Umbilical cord (tissue), 2 donors: Measurements from ENCODE around the genes ACE2 and SYAP1.

GRCh38 chrX:13760103-13760958, 25.8 kb downstream of the OFD1 start:
- RAMPAGE, long total RNA = no peak

DNA sequence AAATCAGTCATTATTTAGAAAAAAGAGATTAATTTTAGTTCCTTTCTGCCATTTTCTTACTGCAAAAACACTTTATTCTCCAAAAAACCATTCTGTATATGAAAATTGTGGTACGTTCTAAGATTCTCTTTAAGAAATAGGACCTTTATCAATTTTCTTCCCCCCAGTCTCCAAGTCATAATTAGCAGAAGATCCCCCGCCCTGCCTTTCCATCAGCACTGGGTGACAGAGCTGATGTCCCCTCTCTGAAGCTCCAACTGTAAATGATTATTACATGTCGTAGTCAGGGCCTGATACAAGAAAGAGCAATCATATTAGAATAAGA, 862 bp downstream of the GPM6B start:
- RAMPAGE, long total RNA = no peak

DNA sequence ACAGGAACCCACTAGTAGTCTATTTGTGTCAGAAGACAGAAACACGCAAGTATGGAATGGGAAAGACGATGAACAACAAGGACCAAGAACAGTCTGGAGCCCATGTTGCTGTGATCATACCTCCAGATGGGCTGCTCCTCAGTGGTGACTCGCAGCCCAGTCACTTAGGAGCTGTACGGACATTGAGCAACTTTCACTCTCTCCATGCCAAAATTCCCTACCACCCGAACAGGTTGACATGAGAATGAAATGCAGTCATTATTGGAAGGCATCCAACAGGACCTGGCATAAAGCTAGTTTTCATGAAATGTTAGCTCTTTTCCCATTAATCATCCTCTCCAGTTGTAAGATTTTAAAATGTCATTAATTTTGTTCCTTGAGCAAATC, 82.7 kb upstream of the GPM6B start:
- RAMPAGE, long total RNA = no peak

DNA sequence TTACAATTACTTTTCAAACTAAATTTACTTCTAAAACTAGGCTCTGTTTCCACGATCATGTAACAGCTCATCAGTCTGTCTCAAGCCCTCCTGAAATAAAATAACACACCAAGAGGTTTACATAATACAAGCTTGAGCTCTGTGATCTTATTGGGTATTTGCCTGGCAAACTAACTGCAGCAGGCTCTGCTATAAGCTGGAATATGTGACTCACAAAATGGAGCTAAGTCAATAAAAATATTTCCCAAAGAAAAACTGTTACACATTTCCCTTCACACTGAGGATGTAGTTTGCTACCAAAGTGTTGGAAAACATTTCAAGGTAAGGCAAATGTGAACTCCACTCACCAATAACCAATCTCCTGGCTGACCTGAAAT, 94.7 kb upstream of the GPM6B start:
- RAMPAGE, long total RNA = no peak

DNA sequence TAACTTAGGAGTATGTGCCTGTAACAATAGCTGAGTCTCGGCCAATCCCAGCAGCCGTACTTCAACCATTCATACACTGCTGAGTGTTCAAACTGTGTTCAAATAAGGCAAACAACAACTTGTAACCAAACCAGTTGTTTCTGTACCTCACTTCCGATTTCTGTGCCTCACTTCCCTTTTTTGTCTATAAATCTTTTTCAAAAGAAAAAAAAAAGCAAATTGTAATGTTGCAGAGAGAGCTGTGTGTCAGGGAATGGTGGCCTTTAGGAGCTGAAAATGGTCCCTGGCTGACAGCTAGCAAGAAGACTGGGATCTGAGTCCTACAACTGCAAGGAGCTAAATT, 45.9 kb downstream of the GEMIN8 start:
- RAMPAGE, long total RNA = no peak

DNA sequence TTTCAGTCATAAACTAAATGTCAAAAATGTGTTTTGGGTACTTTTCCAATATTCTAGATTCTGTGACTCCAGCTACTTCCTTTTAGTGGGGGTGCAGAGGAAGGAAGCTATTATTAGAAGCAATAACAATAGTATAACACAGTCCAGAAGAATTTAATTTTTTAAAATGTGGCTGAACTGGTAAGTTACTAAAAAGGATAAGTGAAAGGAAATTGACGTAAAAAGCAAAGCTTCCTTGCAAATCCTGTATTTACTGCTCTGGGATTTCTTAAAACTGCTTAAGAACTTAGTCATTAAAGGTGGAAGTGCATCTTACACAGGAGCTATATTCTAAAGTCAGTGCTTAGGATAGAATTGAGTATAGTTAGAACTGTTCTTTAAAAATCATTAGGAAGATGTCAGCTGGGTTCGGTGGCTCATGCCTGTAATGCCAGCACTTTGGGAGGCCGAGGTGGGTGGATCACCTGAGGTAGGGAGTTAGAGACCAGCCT, 53.3 kb downstream of the MOSPD2 start:
- RAMPAGE, long total RNA = no peak

- RAMPAGE, long total RNA = no peak
These were observed 111.1 kb downstream of the ASB9 start for GRCh38 chrX:15158631-15159378.

DNA sequence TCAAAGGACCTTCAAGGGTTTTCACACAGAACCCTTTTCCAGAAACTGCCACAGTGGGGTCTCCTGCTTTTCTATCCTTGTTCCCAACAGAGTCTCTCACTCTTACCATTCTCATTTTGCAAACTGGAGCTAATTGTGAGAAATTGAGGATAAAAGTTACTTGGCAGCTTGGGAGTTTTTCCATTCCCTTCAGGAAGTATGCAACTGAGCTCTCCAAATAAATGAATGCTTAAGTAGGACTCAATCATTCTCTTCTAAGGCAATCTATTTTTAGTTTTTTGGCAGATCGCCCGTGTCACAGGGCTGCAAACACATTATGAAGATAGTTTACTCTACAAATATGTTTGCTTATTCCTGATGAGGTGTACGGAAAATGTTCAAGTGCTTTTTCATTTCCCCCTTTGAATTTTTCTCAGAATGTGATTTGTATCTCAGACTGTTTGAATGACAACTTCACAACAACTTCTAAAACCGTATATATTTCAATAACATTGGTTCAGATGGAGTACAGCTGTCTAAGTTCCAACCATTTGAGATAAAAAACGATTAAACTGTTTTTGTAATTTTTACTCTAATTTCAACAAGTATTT, 5.3 kb downstream of the ASB11 start:
- RAMPAGE, long total RNA = no peak

DNA sequence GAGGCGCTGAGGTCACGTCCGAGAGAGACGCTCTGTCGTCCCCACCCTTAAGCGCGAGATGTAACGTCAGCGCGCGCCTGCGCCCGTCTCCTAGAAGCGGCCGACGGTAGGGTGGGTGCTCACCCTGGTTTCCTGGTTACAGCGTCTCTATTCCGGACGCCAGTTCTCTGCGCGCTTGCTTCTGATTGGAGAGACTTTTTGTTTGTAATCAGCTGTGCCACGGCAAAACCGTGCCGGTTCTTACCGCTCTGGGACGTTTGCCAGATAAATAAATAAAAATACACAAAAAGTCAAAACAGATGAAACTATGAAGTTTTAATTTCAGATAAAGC, 274 bp upstream of the PIGA start:
- RAMPAGE, long total RNA = no peak

- RAMPAGE, long total RNA = no peak
These were observed at the start of gene ACE2 for GRCh38 chrX:15600641-15601320. Gene ACE2 (minus strand): TSS chrX:15600960.

- RAMPAGE, long total RNA = no peak
These were observed 30.4 kb upstream of the CLTRN start for GRCh38 chrX:15694801-15695590.

DNA sequence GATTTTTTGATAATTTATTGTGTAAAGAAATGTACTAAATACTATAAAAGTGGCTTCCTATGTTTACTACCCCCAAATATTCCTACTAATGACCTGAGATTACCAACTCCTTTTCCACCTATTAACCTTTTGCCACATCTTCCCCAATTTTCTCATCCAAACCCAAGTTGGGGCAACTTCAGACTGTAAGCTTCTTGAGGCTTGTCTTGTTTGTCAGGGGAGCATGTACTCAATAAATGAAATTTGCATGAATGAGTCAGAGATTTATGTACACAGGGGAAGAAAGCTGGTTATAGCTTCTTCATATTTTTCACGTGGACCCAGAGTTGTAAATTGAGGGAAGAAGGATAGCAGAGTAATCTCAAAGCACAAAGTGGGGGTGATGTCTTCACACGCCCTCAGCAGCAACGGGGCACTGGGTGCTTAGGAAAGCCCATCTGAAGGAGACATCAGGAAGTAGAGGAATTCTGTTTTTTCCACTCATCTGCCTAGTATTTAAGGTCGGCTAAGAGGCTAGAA, 881 bp upstream of the CA5B start:
- RAMPAGE, long total RNA = no peak

GRCh38 chrX:15738404-15739122, 493 bp downstream of the CA5B start:
- RAMPAGE, long total RNA = no peak

- RAMPAGE, long total RNA = no peak
These were observed 944 bp downstream of the CA5B start for GRCh38 chrX:15739123-15739304.

- RAMPAGE, long total RNA = no peak
These were observed 26.0 kb downstream of the ZRSR2 start for GRCh38 chrX:15816153-15816842.

DNA sequence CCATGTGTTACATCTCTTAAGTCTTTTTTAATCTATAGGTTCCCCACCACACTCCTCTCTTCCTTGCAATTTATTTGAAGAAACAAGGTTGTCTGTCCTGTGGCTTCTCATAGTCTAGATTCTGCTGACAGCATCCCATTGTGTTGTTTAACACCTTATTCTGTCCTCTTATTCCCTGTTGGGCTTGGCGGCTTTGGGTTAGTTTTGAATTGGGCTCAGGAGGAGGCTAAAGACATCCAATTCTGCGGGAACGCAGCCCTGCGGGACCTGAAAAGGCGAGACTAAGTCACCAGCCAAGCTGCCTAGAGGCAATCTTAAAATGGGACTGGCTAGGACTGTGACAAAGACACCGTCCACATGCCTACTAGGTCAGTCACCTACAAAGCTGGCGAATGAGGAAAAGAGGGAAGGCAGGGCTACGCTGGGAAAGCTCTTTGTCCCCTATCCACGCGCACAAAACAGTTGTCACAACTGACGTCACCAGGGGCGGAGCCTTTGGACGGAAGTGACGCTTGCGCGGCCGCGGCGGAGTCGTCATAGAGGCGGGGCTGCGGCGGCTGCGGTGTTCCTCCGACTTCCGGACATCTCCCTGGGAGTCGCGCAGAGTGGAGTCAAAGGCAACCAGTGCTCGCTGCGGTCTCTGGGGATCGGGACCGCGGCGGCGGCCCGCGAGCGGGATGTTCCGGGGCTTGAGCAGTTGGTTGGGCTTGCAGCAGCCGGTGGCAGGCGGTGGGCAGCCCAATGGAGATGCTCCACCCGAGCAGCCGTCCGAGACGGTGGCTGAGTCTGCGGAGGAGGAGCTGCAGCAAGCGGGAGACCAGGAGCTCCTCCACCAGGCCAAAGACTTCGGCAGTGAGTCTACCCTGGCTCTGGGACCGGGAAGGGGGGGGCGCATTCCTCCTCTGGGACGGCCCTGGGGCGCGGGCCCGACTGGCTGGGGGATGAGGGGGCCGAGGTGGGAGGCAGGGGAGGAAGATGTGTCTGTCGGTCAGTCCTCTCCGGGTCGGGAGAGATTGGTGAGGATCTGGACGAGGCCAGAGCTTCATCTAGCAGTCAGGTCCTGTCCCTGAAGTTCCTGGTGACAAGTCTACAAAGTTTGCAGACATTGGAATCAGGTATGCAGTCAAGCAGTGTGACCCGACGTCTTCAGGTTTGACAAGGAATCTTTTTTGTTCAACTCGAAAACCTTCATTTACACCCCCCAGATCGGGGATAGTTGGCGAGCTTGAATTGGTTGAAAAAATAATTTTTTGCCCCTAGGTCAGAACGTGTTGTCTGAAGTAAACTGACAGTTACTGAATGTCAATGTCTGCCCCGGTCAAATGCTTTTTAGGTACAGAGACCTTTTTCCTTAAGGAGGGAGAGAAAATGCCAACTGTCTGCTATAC, at the start of gene SYAP1:
Gene SYAP1, plus strand, starts transcription at position 565 of the 1,388 bp plus-strand sequence.
- RAMPAGE, long total RNA = start-site peak on the plus strand centred at position 589 of the sequence, 11 bp wide, 140 and 119 reads in 2 replicates

DNA sequence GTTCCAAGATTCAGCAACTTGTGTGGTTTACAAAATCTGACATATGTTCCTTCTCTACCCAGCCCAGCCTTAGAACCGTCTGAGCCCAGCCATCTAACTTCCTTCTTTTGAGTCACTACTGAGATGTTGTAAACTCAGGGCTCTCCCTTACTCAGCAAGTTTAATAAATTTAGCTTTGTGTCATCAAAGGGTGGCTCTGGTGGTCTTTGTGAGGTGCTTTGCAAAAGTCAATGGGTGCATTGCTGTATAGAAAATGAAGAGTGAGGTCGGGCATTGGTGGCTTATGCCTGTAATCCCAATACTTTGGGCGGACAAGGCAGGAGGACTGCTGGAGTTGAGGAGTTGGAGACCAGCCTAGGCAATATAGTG, 32.3 kb upstream of the REPS2 start:
- RAMPAGE, long total RNA = no peak

GRCh38 chrX:17529299-17529776, 154.3 kb downstream of the NHS start:
- RAMPAGE, long total RNA = no peak

DNA sequence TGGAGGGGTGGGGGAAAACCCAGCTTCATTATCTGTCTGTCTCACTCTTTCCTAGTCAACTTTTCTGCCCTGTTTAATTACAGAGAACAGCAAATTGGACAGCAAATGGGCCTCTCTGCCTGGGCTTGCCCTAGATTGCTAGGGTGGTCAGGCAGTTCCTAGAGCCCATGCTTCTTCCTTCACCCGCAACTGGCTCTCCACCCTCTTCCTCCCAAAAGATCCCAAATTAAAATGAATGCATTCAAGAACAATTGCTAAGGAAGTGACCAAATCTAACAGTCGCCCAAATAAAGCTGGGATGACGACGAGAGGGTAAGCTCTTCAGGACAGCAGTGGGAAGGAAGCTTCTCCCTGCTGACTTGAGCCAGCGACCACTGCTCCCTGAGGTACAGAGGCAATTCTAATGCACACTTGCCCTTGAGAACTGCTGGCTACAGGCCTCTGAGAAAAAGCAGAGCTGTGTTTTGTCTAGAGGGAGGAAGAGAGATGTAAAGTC, 12.3 kb downstream of the RAI2 start:
- RAMPAGE, long total RNA = no peak

DNA sequence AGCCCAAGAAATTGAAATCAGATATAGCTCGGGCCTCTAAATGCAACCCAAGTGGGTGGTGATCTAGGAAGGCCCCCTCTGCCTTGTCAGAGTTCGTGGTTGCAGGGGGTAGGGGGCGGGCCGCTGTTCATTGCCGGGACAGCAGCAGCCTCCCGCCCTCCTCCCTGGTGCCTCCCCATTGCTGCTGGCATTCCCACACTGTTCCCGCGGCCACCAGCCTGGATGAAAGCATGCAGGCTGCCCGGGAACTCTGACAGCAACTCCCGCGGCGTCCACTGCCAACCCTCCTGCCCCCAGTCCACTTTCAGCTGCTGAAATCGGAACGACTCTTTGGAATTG, 122.0 kb downstream of the BEND2 start:
- RAMPAGE, long total RNA = no peak